Stomach (tissue), 7 donors: ENCODE results near the genes KRBOX1 and ZNF445.

DNA sequence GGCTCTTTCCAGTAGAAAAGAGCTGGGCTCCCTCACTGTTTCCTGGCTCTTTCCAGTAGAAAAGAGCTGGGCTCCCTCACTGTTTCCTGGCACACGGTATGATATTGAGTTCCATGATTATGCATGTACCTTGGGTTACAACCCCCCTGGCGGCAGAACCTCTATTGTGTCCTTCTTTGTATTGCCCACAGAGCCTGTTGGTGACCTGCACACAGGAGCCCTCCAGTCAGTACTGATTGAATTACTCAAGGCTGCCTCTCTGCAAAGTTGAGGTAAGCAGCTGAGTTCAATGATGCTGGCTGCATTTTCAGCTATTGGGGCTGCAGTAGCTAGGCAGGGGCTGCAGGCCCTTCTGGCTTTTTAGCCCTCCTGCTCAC is 10.2 kb downstream of the ACKR2 start:
- PRO-cap: no peak
- RAMPAGE, long total RNA, 5 experiments: no peak in any of the 5 experiments
- RRBS: no CpG with 5 or more reads among the region's 2 CpGs

DNA sequence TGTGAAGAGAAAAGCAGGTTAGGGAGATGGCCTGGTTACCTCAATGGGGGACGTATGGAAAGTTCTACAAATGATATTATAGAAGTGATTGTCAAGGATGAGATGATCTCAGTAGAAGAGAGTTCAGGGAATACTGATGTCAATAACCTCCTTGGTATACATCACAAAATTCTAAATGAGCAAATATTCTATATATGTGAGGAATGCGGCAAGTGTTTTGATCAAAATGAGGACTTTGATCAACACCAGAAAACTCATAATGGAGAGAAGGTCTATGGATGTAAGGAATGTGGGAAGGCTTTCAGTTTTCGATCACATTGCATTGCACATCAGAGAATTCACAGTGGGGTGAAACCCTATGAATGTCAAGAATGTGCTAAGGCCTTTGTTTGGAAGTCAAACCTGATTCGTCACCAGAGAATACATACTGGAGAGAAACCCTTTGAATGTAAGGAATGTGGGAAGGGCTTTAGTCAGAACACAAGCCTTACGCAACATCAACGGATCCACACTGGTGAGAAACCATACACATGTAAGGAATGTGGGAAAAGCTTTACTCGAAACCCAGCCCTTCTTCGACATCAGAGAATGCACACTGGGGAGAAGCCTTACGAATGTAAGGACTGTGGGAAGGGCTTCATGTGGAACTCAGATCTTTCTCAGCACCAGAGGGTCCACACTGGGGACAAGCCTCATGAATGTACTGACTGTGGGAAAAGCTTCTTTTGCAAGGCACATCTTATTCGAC is 8.7 kb downstream of the ZNF662 start:
- PRO-cap: no peak
- RAMPAGE, long total RNA, 5 experiments: start-site peak on the plus strand in 2 of 5 experiments, centred at positions 235 to 529 of the sequence, 15 to 37 reads per replicate
- RRBS: no CpG with 5 or more reads among the region's 10 CpGs

DNA sequence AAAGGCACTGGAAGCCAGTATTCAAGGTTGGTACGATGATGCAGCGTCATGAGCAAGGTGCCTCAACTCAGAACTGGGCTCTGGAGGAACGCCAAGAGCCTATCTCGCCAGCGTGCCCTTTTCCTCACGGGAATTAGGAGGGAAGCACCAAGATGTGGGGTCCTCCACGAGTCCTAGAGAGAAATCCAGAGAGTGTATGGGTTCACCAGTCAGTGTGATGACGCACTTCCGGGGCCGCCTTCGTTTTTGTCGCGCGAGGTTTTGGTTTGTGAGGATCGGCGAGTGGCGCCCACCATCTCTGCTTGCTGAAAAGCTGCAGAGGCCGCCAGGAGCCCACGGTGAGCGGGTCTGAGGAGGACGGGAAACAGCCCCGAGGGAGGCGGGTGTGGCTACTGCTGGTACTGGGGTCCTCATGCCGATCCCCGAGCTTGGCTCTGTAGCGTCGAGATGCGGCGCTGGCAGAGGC is at the start of gene KRBOX1:
KRBOX1 (plus strand) TSS at position 269 of the 466 bp plus-strand sequence.
- PRO-cap: unidirectional peak, plus-strand start at position 269 of the sequence
- RAMPAGE, long total RNA, 5 experiments: start-site peak on the plus strand in 4 of 5 experiments, centred at positions 261 to 279 of the sequence, 12 to 296 reads per replicate
- RRBS: no CpG with 5 or more reads among the region's 29 CpGs

GRCh38 chr3:42936584-42937150 is 481 bp downstream of the KRBOX1 start:
- PRO-cap: no peak
- RAMPAGE, long total RNA, 5 experiments: no peak in any of the 5 experiments
- RRBS: no CpG with 5 or more reads among the region's 19 CpGs

- PRO-cap: no peak
- RAMPAGE, long total RNA, 5 experiments: no peak in any of the 5 experiments
- RRBS: no CpG with 5 or more reads among the region's 6 CpGs
Measured at GRCh38 chr3:43086456-43087279, 19.2 kb downstream of the POMGNT2 start.

- PRO-cap: no peak
- RAMPAGE, long total RNA, 5 experiments: no peak in any of the 5 experiments
- RRBS: no CpG with 5 or more reads among the region's 7 CpGs
Measured at GRCh38 chr3:43213157-43214128, 72.9 kb upstream of the SNRK start.

DNA sequence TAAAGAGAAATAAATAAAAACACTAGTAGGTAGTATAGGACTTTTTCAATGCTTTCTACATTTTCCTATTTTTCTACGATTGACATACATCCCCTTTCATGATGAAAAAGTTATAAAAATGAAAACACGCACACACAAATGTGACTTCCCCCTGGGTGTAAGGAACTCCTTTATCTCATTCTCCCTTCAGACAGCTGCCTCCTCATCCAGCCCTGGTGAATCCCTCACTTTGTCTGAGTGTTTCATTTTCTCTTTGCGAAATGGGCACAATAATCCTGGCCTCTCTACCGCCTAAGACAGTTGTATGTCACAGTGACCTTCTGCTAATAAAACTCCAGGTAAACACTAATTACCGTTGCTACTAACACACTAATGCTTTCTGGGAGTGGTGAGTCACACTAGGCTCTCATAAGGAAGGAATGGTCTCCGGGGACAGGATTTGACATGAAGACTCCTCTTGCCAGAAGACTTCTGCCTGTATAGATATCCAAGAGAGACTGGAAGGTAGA is 71.8 kb upstream of the SNRK start:
- PRO-cap: no peak
- RAMPAGE, long total RNA, 5 experiments: no peak in any of the 5 experiments
- RRBS: no CpG with 5 or more reads among the region's 6 CpGs

DNA sequence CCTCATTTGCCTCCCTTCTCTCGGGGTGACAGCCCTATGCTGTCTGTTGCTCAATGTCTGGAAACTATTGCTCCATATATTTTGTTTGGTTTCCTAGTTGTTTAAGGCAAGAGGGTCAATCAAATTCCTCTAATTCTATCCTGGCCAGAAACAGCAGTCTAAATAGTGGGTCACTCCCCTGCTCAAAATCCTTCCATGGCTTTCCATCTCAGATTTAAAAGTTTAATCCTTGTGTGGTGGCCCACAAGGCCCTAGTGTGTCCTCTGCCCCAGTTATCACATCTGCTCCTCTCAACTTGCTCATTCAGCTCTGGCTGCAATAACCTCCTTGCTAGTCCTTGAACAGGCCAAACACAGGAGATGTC is 67.8 kb downstream of the SNRK start:
- PRO-cap: no peak
- RAMPAGE, long total RNA, 5 experiments: no peak in any of the 5 experiments
- RRBS: no CpG with 5 or more reads among the region's 1 CpG

DNA sequence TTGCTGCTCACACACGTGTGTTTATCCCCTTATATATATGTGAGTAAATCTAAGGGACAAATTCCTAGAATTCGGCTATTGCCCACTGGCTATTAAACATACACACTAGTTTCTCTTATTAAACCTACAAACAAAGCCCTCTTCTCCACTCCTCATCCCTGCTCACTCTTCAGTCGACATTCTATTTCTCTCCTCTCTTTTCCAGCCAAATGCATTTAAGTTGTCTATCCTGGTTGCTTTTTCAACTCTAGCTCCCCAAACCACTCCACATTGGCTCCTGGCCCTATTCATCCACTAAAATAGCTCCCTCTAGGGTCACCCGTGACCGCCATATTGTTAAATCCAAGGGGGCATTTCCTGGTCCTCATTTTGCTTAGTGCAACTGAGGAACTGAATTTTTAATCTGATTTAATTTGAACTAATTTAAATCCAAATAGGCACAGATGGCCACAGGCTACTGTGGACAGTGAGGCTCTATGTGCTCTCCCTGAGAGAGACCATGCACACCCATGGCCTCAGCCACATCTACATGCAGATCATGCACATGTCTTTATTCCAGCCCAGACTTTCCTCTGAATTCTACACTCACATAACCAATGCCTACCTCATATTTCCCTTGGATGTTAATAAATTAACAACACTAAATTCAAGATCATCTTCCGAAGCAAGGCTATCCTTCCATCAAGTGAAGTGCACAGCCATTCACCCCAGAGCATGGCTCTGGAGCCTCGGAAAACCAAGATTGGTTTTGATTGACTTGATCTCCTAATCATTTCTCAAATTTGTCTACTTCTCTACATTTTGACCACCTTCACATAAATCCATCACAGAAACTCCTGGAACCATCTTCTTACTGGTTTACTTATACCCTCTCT is 106.5 kb downstream of the SNRK start:
- PRO-cap: no peak
- RAMPAGE, long total RNA, 5 experiments: no peak in any of the 5 experiments
- RRBS: no CpG with 5 or more reads among the region's 7 CpGs

DNA sequence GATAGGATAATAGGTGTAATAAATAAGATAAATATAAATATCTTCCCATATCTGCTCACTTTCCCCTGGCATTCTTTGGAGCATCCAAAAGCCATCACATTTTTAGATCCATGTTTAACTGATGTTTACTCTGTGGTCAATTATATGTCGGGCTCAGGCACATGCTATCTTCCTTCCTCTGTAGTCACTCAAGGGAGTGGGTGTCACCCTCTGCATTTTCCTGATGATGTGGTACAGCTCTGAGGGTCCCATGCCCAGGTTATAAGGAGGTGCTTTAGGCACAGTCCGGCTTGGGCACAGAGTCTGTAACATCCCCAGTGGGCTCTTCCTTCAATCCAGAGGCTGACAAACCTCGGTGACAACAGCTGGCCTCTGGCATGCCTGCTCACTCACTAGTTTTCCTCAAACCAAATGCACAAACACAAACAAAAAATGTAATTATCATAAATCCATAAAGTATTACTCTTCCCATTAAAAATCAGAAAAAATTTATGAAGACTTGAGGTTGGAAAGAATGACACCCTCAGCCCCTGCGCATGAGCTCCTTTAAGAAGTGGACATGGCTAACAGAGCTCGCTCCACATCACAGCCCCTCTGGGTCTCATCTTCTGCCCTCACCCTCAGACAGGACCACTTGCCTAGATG is 115.5 kb downstream of the SNRK start:
- PRO-cap: no peak
- RAMPAGE, long total RNA, 5 experiments: no peak in any of the 5 experiments
- RRBS: no CpG with 5 or more reads among the region's 5 CpGs

- PRO-cap: no peak
- RAMPAGE, long total RNA, 5 experiments: no peak in any of the 5 experiments
- RRBS: no CpG with 5 or more reads among the region's 2 CpGs
Measured at GRCh38 chr3:43713134-43713541, 22.4 kb downstream of the ABHD5 start.

GRCh38 chr3:43738337-43738646 is 47.6 kb downstream of the ABHD5 start:
- PRO-cap: no peak
- RAMPAGE, long total RNA, 5 experiments: no peak in any of the 5 experiments
- RRBS: no CpG with 5 or more reads among the region's 2 CpGs

DNA sequence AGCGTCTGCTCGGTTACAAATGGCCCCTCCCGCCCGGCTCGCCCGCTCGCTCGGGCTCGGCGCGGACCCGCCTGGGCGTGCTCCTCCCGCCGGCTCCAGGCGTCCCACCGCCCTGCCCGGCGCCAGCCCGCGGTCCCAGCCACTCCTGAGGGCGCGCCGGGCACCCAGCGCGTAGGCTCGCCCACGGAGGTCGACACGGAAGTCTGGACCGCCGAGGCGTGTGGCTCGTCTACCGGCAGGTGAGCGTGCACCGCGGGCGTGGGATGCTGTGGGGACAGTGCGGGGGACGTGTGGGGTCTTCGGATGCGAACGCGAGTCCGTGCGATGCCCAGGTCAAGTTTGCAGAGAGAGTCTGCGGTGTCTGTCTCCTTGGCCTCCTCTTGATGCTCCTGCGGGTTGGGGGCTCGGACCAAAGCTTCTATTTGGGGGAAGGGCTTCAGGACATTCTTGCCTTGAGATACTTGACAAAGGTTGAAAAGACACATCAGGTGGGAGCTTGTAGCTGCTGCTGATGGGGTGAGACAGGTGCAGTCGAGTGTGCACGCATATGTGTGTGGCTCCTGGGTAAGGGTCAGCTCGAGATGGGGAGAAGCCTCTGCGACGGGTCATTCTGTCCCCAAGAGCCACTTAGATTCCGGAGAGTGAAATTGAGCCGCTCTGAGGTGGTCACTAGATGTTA is 242.3 kb upstream of the TOPAZ1 start:
- PRO-cap: unidirectional peak, plus-strand start at position 316 of the sequence
- RAMPAGE, long total RNA, 5 experiments: no peak in any of the 5 experiments
- RRBS: 8% methylated on average over 32 of the region's 57 CpGs

DNA sequence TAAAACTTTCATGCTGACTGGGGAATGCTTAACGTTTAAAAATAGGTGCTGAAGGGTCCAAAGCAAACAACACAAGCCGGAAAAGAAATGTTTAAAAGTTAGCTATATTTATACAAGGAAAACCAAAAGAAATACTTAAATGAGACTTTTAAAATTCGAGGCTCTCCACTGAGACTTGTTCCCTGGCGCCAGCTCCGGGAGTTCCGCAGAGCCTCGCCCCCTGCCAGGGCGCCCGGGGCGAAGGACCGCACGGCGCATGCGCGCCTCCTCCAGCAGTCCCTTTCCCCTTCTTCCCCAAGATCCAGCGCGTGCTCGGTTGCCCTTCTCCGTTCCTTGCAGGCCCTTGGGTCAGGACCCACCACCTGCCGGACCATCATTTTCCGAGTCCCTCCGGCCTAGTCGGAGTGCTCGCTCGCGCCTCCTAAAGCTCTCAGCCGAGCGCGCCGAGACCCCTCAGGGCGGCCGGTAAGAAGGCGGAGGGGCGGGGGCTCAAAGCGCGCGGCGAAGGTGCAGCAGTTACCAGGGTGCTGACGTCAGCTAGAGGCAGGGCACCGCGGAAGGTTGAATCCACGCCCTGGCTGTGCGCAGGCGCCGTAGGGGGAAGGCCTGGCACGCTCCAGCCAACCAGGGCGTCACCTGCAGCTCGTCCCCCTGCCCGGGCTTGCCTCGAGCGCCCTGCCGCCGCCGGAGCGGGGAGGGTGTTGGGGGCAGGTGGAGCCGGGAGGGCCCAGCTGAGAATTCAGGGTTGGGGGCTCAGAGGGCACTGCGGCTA is 525 bp upstream of the TCAIM start:
- PRO-cap: bidirectional peak, plus-strand start at position 275 of the sequence, minus-strand start at position 196 of the sequence; bidirectional peak, plus-strand start at position 612 of the sequence, minus-strand start at position 502 of the sequence
- RAMPAGE, long total RNA, 5 experiments: no peak in any of the 5 experiments
- RRBS: 1% methylated on average over 27 of the region's 57 CpGs

DNA sequence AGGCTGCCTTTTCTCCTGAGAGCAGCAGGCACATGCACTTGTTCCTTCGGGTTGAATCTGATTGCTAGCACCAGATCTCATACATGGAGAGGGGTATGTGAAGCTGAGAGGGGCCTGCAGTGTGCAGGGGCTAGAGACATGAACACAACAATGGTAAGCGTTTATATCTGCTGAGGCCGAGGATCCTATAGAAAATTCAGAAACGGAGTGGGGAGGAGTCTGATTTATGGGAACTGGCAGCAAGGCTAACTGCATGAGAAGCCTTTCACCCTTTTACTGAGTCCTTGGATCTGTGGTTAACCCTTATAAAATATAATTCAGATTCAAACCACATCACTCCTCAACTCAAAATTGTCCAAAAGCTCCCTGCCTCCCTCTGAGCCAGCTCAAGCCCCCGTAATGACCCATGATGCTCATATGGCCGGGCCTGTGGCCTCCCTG is 32.4 kb downstream of the ZNF445 start:
- PRO-cap: no peak
- RAMPAGE, long total RNA, 5 experiments: start-site peak on the minus strand in 1 of 5 experiments, centred at position 106 of the sequence, 6 reads per replicate
- RRBS: no CpG with 5 or more reads among the region's 6 CpGs

- PRO-cap: bidirectional peak, plus-strand start at chr3:44477742, minus-strand start at chr3:44477654
- RAMPAGE, long total RNA, 5 experiments: no peak in any of the 5 experiments
- RRBS: 1% methylated on average over 13 of the region's 78 CpGs
Measured at GRCh38 chr3:44477159-44478216, at the start of gene ZNF445. ZNF445 (minus strand) TSS chr3:44477670.

DNA sequence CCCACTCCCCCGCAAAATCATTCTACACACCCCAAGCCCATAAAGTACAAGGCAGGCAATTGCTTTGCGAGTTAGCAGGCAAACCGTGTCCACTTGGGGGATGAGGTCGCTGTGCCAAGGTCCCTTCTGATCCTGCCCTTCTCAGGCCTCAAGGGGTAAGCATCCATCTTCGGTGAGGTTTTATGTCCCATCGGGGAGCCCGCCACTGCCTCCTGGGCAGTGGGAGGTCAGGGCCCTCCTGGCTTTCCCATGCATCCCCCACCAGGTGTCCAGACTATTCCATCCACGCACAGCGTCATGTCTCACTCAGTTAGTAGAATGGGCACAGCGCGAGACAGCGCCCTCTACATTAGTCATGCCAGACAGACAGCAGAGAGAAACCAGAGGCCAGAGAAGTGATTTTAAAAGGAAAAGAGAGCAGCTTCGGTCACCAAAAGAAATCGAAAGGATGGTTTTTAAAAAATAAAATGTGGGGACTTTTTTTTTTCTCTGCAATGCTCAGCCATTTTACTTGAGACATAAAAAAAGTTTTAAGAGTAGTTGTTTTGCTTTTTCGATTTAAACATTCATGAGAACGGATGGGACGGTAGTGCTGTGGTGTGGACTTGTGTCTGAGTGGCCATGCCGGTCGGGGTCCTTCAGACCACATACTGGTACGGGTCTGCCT is 49.8 kb downstream of the ZDHHC3 start:
- PRO-cap: no peak
- RAMPAGE, long total RNA, 5 experiments: start-site peak on the minus strand in 1 of 5 experiments, centred at position 359 of the sequence, 15 reads per replicate
- RRBS: no CpG with 5 or more reads among the region's 20 CpGs

GRCh38 chr3:44974392-44975001 is 1.5 kb downstream of the ZDHHC3 start:
- PRO-cap: no peak
- RAMPAGE, long total RNA, 5 experiments: no peak in any of the 5 experiments
- RRBS: no CpG with 5 or more reads among the region's 6 CpGs

GRCh38 chr3:45093339-45093990 is 52.7 kb downstream of the CDCP1 start:
- PRO-cap: no peak
- RAMPAGE, long total RNA, 5 experiments: start-site peak on the minus strand in 3 of 5 experiments, at chr3:45093280-45093860 at its widest, 5 to 47 reads per replicate
- RRBS: no CpG with 5 or more reads among the region's 10 CpGs

DNA sequence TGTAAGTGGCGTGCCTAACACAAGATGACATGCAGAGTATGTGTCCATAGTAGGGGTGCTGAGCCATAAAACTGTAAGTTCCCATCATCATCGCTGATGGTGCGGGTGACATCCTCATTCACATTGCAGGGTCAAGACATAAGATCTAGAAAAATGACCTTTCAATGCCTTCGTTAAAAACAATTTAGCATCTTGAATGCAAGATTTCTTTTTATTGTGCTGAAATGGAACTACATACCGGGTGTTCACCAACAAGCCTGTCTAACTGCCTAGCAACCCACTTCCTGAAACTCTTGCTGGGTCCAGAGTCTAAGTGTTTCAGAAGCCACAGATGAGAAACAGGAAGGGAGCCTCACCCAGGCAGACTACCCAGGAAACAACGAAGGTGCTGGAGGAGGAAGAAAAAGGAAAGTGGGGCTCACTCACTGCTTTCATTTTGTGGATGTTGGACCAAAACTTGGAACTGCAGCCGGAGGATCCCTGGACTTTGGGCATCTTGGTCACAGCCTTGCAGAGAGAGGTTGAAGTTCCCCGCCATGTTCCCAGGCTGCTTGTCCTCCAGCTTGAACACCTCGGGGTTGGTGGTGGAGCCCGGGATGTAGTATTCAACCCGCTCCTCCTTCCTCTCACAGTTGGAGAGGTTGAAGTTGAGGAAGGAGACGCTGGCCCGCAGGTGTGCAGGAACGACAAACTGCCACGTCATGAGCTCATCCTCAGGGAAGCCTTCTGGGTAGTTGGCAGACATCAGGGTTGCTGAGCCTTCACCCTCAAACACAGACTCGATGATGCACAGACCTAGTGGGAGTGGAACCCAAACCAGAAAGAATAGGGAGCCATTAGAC is 35.9 kb downstream of the CDCP1 start:
- PRO-cap: bidirectional peak, plus-strand start at position 330 of the sequence, minus-strand start at position 288 of the sequence
- RAMPAGE, long total RNA, 5 experiments: no peak in any of the 5 experiments
- RRBS: 60% methylated on average over 3 of the region's 16 CpGs